Metastatic Lung Carcinoma in the Adrenal Gland (tissue), 1 donor: ENCODE data around the gene ARL6IP5.

GRCh38 chr3:66116242-66116657, 77.5 kb upstream of the MAGI1 start:
- PRO-cap, result no peak

DNA sequence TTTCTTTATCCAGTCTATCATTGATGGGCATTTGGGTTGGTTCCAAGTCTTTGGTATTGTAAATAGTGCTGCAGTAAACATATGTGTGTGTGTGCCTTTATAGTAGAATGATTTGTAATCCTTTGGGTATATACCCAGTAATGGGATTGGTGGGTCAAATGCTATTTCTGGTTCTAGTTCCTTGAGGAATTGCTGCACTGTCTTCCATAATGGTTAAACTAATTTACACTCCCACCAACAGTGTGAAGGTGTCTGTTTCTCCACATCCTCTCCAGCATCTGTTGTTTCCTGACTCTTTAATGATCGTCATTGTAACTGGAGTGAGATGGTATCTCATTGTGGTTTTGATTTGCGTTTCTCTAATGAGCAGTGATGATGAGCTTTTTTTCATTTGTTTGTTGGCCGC, 86.1 kb downstream of the SLC25A26 start:
- PRO-cap, result no peak

GRCh38 chr3:66372573-66373021, 128.2 kb downstream of the LRIG1 start:
- PRO-cap, result no peak

DNA sequence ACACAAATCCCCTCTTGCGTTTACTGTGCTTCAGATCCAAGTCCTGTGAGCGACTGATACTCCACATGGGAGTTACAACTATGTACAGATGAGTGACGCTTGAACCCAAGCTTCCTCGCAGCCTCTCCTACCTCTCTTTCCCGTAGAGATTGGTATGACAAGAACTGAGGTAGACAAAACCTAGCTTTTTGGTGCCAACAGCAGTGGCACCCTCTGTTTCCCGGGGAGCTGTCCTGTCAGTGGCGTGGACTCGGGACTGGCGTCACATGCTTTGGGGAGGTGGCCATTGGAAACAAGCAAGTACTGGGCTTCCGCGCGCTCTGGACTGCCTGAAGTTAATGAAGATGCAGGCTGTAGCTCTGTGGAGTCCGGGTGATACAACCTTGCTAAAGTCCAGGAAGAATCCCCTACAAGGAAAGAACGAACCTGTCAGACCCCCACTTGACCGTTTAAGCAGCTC, 120.7 kb downstream of the LRIG1 start:
- PRO-cap, result no peak

- PRO-cap, result no peak
Observed at GRCh38 chr3:67536324-67536897, 118.0 kb downstream of the SUCLG2 start.

- PRO-cap, result no peak
Observed at GRCh38 chr3:67593454-67594085, 60.8 kb downstream of the SUCLG2 start.

DNA sequence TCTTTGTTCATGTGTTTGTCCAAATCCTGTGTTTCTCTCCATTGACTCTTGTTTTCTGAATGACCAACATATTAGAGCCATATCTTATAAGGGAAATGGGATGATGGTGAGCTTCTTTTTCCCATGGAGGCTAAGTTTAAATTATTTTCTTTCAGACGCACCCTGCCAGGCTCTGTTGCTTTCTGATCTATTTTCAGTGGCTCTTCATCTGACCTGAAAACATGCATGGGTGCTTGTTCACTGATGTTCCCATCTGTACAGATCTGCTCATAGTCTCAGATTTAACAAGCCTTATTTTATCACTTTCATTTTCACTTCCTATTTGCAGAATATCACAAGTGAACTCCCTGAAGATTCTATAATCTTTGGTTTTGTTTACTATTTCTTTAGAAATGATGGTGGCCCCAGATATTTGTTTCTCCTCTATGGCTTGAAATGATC, 31.1 kb upstream of the SUCLG2 start:
- PRO-cap, result no peak

DNA sequence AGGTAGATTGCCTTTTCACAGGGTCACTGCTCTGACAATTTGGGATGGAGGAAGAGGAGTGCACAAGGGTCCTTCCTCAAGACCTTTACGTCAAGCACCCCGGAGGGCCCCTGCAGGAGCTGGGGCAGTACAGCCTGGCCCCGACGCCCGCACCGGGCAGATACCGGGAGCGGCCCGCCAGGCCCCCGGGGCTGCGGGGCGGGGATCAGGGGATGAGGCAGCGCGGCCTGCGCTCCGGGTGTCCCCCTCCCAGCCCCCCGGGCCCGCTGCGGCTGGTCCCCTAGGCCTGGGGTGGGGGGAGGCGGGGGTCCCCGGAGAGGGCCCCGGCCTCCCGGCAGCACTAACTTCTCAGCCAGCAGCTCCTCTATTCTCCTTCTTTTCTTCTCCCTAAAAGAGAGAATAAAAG, 395 bp downstream of the UBA3 start:
- PRO-cap, result no peak

GRCh38 chr3:69084652-69085513, at the start of gene ARL6IP5:
TSS of gene ARL6IP5 (plus strand) at chr3:69084937.
- PRO-cap, result bidirectional peak, plus-strand start at chr3:69084984, minus-strand start at chr3:69084764

DNA sequence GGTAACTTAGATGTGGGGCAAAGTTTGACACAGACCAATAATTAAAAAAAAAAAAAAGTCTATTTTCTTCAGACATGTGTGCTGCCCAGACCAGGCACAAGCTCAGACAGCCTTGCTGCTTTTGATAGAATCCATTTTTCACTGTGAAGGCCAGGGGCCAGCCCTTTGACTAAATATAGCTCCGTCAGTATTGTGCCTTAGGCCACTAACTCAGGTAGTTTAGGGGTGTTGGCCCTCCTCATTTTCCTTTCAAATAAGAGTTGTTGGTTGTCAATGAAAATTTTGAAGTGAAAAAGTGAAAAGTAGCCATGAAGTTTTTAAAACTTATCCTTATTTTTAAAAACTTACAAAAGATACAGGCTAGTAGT, 2.7 kb downstream of the ARL6IP5 start:
- PRO-cap, result no peak

DNA sequence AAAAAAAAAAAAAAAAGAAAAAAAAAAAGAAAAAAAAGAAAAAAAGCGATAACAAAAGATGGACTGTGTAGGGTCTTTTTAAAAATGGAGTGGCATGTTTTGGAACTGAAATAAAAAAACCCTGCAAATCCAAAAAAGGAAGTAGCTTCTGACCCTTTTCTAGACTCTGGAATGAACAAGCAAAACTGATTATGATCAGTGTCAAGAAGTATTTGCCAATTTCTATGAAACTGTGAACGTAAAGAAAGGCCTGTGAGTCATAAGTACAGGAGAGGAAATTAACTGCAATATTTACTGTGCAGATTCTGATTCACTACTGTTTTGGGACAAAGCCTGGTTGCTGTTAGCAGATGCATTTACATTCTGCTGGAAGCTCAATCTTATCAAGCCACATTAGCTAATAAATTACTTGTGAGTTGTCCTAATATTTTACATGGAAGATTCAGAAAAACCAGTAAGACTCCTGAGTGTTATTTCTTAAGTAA, 90.0 kb upstream of the LMOD3 start:
- PRO-cap, result unidirectional peak, plus-strand start at position 319 of the sequence

- PRO-cap, result no peak
Observed at GRCh38 chr3:69528350-69528808, 142.5 kb upstream of the FRMD4B start.

GRCh38 chr3:69740122-69741093, 1.1 kb downstream of the MITF start:
- PRO-cap, result unidirectional peak, minus-strand start at chr3:69740211

DNA sequence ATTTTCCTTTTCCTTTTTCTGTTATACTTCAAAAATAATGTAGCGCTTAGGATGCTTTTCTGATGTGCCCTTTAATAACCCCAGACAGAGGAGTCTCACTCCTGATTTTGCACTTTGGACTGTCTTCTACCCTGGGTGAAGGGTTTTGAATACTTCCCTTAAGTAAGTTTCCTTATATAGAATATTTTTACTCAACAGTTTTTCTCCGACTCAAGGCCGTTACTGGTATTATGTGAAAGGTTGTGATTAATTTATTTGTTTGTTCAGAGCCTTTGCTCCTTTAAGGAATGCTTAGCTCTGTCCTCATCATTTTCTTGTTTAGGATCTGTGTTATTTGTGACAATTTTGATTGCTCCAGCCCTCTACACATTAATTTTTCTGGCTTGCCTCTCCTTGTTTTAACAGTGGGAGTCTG, 25.3 kb downstream of the MITF start:
- PRO-cap, result no peak

- PRO-cap, result no peak
Observed at GRCh38 chr3:71066139-71066645, 517.3 kb downstream of the FOXP1 start.

GRCh38 chr3:71069866-71070254, 513.7 kb downstream of the FOXP1 start:
- PRO-cap, result no peak

GRCh38 chr3:71117479-71118790, 465.6 kb downstream of the FOXP1 start:
- PRO-cap, result no peak

GRCh38 chr3:71119977-71120554, 463.5 kb downstream of the FOXP1 start:
- PRO-cap, result no peak

DNA sequence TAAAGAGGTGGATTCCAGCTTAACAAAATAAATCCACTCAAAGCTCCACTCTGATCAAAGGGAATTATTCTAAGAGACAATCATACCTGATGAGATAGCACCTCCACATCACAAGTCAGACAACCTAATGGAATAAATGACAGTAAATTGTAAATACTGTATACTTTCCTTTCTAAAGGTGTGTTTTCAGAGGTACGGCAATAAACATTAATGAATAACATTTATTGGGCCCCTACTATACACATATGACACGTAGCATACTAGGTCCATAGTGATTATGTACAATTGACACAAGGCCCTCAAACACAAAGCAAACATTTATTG, 429.9 kb downstream of the FOXP1 start:
- PRO-cap, result no peak

DNA sequence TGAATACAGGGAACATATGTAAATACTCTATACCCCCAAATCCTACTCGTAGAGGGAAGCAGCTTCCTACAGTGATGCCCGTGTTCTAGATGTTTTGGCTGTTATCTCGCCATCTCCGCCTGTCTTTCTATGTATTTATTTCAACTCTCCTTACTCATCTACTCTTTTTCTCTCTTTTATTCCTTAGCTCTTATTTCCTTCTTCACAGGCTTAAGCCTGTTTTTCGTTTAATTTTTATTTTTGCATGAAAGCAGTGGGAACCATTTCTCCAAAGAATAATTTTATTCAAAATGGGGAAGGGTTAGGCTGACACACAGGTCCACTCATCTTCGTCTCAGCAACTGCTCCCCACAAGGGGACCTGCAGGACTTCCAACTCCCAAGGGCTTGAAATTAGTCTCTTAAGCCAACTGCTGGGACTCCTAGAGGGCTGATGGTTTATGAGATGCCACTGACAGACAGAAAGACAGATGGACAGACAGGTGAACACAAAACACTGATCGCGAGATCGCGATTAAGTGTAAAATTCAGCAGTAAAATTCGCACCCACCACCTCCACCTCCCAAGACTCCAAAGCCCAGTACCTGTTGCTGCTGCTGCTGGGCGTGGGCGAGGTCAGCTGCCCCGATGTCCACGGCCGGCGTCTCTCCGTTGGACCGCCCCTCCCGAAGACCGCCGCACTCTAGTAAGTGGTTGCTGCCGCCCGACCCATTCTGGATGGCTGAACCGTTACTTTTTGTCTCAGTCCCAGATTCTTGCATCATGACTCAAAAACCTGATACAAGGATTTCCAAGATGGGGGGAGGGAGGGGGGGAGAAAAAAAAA, 385.7 kb downstream of the FOXP1 start:
- PRO-cap, result no peak